ReNcell CX (cell line): ENCODE data around the gene AHR.

DNA sequence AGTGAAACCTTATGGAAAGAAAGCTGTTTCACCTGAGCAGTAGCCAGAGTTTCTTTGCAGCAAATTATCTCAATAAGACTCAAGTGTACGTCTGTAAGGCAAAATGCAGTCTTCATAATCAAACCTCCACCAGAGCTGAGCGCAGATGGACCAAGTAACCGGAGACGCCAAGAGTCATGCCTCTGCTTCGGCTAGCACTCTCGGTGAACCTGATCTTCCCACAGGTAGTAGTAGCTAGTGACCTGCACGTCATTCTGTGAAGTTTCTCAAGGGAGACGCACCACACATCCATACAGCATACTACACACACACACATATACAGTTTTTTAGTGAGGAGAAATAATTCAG lies 357.1 kb downstream of the CRPPA start:
- PRO-cap: no peak

DNA sequence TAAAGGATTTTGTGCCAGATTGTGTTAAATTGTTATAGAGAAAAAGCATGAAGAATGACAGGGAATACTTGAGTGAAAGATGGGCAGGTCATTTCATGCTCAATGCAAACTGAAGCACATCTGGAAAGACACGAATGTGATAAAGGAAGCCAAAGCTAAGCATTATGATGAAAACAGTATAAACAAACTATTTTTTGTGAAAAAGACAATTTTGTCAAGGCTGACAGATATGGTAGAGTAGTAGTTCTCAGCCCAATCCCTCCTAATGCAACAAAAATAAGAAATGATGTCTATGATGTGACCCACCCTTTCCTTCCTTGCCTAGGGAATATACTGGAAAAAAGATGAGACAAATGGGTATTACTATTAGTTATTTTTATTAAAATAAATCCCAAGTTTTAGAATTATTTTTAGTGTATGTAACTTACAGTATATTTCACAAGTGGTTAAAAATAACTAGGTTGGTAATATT lies 218.7 kb downstream of the CRPPA start:
- PRO-cap: no peak

- PRO-cap: no peak
Observed at GRCh38 chr7:16646832-16647309, 890 bp downstream of the BZW2 start.

DNA sequence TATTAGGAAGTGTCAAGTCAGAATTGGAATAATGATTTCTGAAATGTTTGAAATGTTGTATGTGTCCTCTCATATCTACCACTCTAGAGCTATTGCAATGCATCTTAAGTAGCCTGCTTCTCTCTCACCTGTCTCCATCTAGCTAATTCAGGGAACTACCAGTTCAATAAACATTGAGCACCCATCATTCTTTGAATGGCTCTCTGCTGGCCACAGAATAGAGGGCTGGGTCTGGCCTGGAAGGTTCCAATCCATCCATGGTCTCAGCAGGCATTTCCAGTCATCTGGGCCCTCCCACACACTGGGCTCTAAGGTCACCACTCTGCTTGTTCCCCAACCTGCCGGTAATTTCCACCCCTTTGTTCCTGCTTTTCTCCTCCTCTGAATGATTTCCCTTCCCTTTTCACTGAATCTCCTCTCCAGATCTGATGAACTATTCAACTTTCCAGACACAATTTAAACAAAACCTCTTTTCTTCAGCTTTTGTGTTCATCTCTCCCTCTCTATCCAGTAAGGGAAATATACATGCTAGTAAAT lies 2.5 kb downstream of the BZW2 start:
- PRO-cap: no peak

DNA sequence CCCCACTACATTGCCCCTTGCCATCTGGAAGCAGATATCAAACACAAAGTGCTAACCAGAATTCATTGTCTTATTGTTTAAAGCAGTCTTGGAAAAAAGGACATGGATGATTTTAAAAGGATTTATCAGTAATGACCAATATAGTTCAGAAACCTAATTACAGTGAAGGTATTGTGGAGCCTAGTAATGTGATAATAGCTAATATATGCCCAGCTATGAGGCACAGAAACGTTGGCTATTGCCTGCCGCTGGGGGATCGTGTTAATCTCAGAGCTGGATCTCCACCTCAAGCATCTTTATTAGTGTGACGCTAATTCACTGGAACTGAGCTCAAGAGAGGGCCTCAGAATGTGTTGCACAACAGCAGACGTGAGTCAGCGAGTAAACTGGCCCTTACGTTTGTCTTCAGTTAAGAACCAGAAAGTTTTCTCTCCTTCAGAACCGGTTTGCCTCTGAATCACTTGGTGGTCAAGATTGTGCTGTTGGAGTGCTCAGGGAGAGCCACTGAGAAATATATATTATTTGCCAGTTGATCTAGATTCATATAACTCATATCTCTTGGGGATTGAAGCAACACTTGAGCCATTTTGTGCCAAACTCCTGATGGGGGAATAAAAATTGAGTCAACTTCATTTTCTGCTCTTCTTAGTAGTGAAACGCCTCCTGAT lies 22.0 kb downstream of the BZW2 start:
- PRO-cap: no peak

GRCh38 chr7:16794798-16795287 lies 10.0 kb downstream of the AGR2 start:
- PRO-cap: no peak

- PRO-cap: no peak
Observed at GRCh38 chr7:16833160-16833808, 28.5 kb upstream of the AGR2 start.

GRCh38 chr7:17298265-17298394 lies 322 bp upstream of the AHR start:
- PRO-cap: no peak

DNA sequence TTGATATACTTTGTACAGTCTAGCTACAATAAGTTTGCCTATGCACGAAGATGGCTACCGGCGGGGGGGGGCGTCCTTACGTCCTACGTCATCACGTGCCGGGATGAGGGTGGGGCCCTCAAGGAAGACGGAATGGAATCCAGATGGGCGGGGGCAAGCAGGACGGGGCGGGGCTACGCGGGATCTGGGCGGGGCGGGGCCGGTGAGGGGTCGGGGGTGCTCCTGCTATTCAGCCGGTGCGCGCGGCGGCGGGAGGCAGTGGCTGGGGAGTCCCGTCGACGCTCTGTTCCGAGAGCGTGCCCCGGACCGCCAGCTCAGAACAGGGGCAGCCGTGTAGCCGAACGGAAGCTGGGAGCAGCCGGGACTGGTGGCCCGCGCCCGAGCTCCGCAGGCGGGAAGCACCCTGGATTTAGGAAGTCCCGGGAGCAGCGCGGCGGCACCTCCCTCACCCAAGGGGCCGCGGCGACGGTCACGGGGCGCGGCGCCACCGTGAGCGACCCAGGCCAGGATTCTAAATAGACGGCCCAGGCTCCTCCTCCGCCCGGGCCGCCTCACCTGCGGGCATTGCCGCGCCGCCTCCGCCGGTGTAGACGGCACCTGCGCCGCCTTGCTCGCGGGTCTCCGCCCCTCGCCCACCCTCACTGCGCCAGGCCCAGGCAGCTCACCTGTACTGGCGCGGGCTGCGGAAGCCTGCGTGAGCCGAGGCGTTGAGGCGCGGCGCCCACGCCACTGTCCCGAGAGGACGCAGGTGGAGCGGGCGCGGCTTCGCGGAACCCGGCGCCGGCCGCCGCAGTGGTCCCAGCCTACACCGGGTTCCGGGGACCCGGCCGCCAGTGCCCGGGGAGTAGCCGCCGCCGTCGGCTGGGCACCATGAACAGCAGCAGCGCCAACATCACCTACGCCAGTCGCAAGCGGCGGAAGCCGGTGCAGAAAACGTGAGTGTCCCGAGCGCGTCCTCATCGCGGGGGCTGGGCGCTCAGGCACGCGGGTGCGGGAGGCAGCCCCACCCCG lies at the start of gene AHR:
Gene AHR, plus strand, starts transcription at position 258 of the 1,011 bp plus-strand sequence.
- PRO-cap: bidirectional peak, plus-strand start at position 234 of the sequence, minus-strand start at position 79 of the sequence; bidirectional peak, plus-strand start outside the sequence, minus-strand start at position 866 of the sequence

- PRO-cap: no peak
Observed at GRCh38 chr7:17307092-17307472, 8.6 kb downstream of the AHR start.

GRCh38 chr7:17327658-17328129 lies 29.2 kb downstream of the AHR start:
- PRO-cap: no peak

DNA sequence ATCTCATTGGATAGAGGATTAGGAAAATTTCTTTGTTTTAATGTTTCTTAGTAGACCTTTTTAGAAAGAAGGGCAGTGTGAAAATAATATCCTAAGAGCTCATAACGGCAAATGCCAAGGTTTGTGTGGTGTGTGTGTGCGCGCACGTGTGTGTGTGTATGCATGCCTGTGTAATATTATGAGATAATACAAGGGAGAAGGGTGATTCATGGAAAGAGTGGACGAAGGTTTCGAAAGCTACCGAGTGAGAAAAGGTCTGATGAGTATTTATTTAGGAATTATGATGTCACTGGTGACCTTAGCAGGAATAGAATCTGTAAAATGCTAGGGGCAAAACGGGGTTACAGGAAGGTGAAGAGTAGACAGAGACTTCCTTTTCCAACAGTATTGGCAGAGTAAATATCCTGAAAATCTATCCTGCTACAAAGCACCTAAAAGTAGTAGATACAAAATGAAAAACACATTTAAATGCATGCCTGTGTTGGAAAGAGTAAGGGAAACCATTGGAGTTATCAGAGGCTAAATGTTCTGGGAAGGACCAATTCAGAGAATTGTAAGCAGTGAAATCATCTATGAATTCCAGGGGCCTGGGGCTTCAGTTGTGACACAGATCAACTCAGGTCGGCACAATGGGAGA lies 107.4 kb downstream of the AHR start:
- PRO-cap: no peak

DNA sequence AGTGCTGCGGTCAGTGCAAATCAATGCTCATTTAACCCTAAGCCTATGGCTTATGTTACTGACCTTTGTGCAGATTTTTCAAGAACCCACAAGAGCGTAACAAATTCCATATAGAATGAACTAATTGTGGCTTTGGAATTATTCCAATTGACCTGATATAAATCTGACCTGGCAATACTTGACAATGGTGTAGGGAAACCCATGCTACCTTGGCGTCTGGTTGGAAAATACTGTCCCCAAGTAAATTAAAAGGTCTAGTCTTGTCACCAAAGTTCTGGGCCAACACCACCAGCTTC lies 320.8 kb downstream of the AHR start:
- PRO-cap: no peak

GRCh38 chr7:18019577-18020000 lies 8.1 kb downstream of the PRPS1L1 start:
- PRO-cap: no peak

GRCh38 chr7:18289726-18290743 lies 205.5 kb upstream of the HDAC9 start:
- PRO-cap: no peak

- PRO-cap: bidirectional peak, plus-strand start at chr7:18496266, minus-strand start at chr7:18496172
Observed at GRCh38 chr7:18496100-18496573, 588 bp downstream of the HDAC9 start.

- PRO-cap: no peak
Observed at GRCh38 chr7:18506075-18506608, 10.6 kb downstream of the HDAC9 start.

- PRO-cap: no peak
Observed at GRCh38 chr7:18520446-18520711, 24.8 kb downstream of the HDAC9 start.

GRCh38 chr7:18520712-18521241 lies 25.2 kb downstream of the HDAC9 start:
- PRO-cap: no peak

DNA sequence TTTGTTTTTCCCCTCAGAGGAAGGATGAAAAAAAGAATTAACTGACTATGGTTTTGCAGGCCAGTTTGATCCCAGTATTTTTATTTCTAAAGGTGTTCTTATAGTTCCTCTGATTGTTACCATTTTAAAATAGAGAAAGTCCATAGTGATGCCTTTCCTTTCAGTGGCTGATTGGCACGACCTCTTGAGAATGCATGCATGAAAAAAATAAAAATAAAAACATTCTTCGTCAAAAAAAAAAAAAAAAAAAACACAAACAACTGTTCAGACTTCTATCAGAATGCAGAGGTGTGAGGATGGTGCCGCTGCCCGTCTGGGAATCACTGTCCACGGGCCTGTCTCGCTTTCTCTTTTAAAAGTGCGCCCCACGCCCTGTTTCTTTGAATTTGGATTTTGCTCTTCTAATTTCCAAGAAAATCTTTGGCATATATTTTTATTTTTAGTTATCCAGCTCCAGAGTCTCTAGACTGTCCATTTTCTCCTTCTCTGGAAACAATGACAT lies 1.8 kb downstream of the TWIST1 start:
- PRO-cap: no peak